Skeletal muscle satellite cell (primary cell): ENCODE results near the genes OR4S2, OR5D13, OR5I1, OR9G4, CLP1 and CTNND1.

DNA sequence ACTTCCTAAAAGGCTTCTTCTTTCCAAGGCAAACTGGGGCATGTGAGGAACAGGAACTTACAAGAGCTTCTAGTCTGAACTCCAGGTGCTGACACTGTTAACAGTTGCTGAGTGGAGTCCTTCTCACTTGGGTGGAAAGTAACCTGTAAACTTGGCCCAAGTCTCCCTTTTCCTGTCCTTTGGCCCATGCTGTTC, 53.5 kb downstream of the PTPRJ start:
- CAGE, long polyA plus RNA: no peak

- CAGE, long polyA plus RNA: no peak
These were observed 102.2 kb upstream of the OR4B1 start for GRCh38 chr11:48114432-48114855.

DNA sequence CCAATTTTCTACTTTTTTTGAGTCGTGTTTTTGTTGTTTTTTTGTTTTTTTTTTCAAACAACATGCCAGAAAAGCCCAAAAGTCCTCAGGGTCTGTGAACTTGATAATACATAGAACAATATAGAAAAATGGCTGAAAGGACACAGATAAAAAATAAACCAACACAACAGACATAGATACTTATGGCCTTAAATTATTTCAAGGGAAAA, 208.4 kb upstream of the OR4C12 start:
- CAGE, long polyA plus RNA: no peak

DNA sequence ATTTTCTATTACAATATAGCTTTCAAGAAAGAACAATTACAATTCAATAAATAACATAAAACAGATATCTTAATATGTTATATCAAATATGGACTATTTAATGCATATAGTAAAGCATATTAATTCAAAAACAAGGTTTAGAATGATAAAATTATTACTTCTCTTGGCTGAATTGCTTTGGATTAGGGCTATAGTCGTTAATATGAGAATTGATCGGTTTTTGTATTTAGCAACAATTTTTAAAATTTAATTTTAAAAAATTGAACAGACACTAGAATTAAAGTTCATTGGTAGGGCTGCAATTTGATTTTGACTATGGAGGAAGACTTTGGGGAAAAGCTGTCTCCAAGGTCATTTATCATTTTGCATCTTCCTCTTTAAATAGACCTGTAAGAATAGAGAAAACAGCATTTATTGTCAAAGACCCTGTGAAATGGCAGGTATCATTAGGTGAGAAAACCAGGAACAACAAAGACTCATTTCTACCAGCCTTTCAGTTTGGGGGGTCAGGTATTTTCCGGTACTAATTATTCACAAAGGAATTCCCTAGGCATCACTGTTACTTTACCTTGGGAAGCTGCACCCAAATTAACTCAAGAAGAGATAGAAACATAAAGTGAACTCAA, at the start of gene OR4S2:
OR4S2 (plus strand) TSS at position 419 of the 626 bp plus-strand sequence.
- CAGE, long polyA plus RNA: no peak

DNA sequence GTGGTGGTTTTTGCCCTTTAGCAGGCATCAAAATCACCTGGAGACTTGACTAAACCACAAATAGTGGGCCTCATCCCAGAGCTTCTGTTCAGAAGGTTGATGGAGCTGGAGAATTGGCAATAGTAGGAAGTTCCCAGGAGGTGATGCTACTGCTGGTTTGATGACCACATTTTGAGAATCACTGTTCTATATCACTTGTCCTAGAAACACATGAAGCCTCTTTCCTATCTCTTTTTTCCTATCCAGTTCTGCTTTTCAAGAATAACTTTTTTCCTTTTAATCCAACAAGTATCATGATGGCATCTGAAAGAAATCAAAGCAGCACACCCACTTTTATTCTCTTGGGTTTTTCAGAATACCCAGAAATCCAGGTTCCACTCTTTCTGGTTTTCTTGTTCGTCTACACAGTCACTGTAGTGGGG, at the start of gene OR5D13:
OR5D13 (plus strand) TSS at position 294 of the 422 bp plus-strand sequence.
- CAGE, long polyA plus RNA: no peak

- CAGE, long polyA plus RNA: no peak
These were observed at the start of gene OR5I1 for GRCh38 chr11:55936333-55936573. OR5I1 (minus strand) TSS chr11:55936400.

- CAGE, long polyA plus RNA: no peak
These were observed 22.7 kb downstream of the OR9G1 start for GRCh38 chr11:56721633-56721876.

GRCh38 chr11:56748412-56749088, at the start of gene OR9G4:
OR9G4 (minus strand) TSS chr11:56748697.
- CAGE, long polyA plus RNA: no peak

GRCh38 chr11:57326609-57327207, 2.0 kb upstream of the TNKS1BP1 start:
- CAGE, long polyA plus RNA: no peak

- CAGE, long polyA plus RNA: no peak
These were observed 546 bp upstream of the SSRP1 start for GRCh38 chr11:57336226-57336649.

DNA sequence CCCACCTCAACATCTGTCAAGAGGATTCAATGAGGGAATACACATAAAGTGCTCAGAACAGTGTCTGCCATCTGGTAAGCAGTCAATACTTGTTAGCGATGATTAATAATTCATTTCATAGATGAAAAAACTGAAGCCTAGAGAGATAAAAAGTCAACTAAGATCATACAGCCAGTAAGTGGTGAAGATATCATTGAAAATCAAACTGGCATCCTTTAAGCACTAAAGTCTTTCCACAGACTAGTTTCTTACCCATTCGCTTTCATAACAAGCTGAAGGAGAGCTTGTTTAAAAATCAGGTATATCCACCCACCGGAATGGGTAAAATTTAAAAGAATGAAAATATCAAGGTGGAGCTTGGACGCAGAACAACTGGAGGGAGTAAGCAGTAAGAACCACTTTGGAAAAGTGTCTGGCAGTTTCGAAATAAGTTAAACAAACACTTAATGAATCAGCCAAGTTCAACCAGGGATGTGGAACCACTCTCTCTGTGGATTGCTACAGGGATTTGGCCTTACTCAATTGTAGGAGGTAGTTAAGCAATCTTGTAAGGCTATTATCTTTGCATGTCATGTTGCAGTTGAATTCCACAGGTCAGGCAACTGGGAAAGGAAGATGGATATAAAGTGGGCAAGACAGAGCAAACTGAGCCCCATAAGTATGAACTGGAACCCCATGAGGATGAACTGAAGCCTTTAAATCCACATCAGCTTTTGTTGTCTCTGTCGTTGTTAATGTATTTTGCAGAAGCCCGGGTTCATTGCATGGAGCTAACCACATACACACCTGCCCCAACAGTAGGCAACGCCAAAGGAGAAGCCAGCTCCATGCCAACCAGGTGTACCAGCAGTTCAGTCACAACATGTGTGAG, 7.7 kb upstream of the SLC43A3 start:
- CAGE, long polyA plus RNA: no peak

- CAGE, long polyA plus RNA: no peak
These were observed 6.9 kb upstream of the RTN4RL2 start for GRCh38 chr11:57453338-57453986.

DNA sequence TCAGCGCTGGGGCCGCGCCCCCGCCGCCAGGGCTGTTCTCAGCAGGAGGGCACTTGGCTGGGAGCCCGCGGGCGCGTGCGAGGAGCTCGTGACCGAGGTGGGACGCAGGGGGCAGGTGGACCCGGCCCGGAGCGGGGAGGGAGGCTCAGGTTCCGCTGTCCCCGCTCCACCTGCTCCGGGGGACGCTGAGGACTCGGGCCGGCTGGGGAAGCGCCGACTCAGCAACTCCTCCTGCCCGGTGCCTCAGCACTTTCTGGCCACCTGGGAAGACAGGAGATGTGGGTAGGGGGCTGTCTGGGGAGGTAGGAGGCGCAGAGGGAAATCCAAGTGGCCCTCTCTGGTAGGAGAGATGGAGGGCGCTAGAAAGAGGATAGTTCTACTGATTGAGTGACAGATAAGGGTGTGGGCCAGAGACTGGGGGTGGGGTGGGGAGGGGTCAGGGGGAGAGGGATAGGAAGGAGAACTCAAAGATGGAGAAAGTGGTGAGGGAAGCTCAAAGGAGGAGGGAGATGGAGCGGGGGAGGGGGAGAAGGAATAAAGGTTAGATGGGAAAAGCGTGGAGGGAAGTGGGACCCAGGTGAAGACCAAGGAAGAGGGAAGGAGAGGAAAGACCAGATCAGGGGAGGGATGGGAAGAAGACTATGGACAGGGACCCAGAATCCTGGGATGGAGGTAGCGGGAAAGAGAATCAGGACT, 839 bp downstream of the RTN4RL2 start:
- CAGE, long polyA plus RNA: no peak

DNA sequence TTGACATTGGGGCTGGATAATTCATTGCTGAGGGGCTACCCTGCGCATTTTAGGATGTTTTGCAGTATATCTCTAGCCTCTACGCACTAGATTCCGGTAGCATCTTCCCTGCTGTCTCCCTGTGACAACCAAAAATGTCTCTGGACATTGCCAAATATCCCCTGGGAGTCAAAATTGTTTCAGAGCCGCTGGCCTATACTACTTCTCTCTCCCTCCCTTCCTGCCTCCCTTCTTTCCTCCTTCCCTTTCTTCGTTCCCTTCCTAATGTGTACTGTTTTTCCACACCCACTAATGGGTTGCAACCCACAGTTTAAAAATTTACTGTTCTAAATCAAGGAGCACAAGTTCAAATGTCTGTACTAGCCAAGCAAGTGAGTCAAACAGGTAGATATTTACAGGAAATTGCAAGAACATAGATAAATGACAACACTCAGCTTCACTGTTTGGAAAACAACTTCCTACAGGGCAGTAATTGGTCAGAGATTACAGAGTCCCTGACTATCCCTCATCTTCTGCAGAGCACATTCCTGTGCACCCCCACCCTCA, 1.7 kb downstream of the SERPING1 start:
- CAGE, long polyA plus RNA: no peak

GRCh38 chr11:57657250-57658018, at the start of gene CLP1:
CLP1 (plus strand) TSS chr11:57657762.
- CAGE, long polyA plus RNA: start-site peak on the plus strand at chr11:57657759-57657801, 243 and 295 reads in 2 replicates

GRCh38 chr11:57682849-57683457, 15.0 kb downstream of the ZDHHC5 start:
- CAGE, long polyA plus RNA: no peak

- CAGE, long polyA plus RNA: no peak
These were observed at the start of gene CTNND1 for GRCh38 chr11:57761163-57762491. CTNND1 (plus strand) TSS chr11:57761802.

- CAGE, long polyA plus RNA: no peak
These were observed 64.4 kb downstream of the CTNND1 start for GRCh38 chr11:57825979-57826373.

- CAGE, long polyA plus RNA: no peak
These were observed 123.3 kb upstream of the OR9Q1 start for GRCh38 chr11:57900283-57900887.

DNA sequence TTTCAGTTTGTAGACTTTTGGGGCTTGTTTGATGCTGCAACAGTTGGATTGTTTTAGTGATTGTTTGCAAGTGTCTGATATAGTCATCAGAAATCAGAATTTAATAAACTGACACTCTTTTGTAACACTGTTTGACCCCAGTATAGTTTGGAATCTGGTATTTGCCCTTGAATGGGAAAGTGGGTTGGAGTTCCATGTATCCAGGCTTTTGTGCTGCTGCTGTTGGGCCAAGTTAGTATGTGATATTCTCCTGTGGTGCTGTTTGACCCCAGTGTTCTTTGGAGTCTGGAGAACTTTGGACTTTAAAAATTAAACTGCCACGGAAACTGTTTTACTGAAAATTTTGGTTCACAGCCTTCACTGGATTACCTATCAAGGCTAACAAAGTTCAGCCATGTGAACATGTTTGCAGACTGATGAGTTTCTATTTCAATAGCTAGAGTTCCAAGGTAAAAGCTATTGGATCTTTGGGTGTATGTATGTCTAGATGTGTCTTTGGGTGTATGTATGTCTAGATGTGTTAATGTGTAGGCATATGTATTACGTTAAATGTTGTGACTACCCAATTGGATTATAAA, 754 bp downstream of the GLYATL1 start:
- CAGE, long polyA plus RNA: no peak